Cardiac ventricle fibroblast (primary cell): ENCODE measurements around a stretch of chr17.

DNA sequence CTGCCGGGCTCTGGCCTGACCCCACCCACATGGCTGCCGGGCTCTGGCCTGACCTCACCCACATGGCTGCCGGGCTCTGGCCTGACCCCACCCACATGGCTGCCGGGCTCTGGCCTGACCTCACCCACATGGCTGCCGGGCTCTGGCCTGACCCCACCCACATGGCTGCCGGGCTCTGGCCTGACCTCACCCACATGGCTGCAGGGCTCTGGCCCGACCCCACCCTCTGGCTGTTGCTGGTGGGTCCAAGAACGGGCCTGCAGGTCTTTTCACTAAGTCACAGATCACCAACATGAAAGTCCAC, 34.6 kb upstream of the DOC2B start:
- RAMPAGE, long total RNA, result no peak

- RAMPAGE, long total RNA, result no peak
Measured at GRCh38 chr17:230835-231370, 49.5 kb upstream of the DOC2B start.

DNA sequence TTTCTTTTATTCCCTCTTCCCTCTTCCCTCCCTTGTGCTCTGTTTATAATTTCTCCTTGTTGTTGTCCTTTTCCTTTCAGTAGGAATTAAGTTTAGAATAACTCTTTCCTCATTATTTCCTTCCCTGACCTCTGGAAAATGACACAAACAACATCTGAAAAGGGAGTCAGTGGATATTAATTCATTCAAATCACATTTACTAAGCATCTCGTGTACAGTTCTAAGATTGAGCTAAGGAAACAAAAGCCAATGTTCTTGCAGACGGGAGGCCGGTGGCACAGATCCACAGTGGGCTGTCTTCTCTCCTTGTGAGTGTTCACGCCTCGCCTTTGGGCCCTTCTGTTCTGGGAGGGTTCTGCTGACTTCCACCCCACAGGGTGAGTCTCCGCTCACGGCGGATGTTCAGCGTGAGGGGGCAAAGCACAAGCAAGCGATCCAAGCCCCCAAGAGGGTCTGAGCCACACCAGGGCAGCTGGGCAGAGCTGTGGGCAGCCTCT, 84.1 kb upstream of the DOC2B start:
- RAMPAGE, long total RNA, result no peak

DNA sequence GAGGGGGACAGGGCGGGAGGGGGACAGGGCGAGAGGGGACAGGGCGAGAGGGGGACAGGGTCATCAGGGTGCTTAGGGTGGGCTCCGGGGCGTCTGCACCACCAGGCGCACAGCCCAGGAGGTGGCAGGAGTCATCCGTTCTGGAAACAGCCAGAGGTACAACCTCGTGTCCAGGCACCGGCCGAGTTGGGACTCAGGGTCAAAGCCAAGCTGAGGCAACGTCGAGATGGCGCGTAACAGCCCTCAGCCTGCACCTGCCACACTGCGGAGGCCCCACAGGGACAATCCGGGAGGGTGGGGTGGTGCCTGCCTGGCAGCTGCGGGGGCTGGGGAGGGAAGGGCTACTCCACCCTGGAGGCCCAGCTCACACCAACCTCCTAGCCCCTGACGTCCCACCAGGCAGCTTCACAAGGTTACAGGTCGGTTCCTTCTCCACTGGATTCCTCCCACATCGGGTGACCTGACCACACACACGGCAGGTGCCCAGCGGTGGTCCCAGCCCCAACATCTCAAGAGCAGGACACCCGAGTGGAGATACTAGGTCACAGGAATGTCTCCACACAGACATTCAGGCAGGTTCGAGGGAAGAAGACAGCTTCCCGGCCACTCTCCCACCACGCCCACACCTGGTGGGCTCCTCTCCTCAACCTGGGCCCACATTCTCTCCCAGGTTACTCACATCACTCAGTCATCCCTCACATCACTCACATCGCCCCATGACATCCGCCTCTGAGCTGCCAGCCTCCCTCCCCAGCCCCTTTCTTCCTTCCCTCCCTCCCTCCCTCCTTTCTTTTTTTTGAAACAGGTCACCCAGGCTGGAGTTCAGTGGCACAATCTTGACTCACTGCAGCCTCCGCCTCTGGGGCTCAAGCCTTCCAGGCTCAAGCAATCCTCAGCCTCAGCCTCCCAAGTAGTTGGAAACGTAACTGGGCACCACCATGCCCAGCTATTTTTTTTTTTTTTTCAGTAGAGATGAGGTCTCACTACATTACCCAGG, 47.2 kb downstream of the RPH3AL start:
- RAMPAGE, long total RNA, result no peak

DNA sequence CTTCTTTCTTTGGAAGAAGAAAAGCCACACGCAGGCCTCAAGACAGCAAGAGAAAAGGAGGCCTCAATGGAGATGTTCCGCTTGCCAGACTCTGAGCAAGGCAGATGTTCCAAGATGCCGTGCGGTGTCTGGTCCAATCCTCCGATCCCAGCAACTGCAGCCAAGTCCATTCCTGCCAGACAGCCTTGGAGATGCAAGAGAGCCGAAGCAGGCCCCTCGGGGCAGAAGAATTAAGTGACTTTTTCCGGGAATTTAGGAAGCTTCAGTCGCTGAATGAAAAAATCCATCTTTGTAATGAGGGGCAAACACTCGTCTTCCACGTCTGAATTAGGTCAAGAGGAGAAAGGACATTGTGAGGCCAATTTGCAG, 44.8 kb downstream of the RPH3AL start:
- RAMPAGE, long total RNA, result no peak

DNA sequence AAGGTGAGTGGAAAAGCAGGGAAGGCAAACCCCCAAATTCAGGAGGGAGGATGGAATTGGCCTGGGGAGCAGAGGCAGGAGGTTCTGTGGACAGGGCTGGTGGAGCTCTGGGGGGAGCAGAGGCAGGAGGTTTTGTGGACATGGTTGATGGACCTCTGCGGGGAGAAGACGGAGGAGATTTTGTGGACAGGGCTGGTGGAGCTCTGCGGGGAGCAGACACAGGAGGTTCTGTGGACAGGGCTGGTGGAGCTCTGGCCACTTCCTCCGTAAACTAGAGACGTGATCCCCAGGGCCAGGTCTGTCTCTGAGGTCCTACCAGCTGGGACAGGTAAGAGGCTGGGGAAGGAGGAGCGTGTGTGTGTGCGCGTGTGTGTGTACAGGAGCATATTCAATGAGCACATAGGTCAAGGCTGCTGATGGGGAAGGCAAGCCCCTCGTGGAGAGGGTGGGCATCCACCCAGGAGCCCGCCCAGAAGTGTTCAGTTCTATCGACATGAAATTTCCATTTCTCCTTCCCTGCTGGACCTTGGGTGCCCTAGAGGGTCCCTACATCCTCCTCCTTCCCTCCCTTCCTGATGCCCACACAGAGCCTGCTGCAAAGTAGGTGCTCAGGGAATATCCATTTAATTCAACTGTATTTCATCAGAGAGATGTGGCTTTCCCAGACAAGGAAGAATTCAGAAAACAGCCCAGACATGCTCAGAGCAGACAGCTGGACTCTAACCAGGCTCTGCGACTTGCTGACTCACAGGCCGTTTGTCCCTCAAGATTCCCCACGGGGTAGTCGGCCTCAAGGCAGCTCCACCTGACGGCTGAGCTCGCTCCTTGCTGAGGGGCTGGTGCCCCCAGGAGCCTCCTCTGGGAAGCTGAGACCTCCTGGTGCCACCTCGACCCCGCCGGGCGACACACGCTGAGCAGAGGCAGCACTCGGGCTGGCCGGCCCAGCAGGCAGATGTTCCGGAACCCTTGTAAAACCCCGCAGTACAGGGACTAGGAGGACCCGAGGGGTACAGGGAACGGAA, 20.4 kb downstream of the RPH3AL start:
- RAMPAGE, long total RNA, result no peak

- RAMPAGE, long total RNA, result no peak
Measured at GRCh38 chr17:334810-335531, 17.6 kb downstream of the RPH3AL start.

- RAMPAGE, long total RNA, result no peak
Measured at GRCh38 chr17:335908-337013, 16.3 kb downstream of the RPH3AL start.

DNA sequence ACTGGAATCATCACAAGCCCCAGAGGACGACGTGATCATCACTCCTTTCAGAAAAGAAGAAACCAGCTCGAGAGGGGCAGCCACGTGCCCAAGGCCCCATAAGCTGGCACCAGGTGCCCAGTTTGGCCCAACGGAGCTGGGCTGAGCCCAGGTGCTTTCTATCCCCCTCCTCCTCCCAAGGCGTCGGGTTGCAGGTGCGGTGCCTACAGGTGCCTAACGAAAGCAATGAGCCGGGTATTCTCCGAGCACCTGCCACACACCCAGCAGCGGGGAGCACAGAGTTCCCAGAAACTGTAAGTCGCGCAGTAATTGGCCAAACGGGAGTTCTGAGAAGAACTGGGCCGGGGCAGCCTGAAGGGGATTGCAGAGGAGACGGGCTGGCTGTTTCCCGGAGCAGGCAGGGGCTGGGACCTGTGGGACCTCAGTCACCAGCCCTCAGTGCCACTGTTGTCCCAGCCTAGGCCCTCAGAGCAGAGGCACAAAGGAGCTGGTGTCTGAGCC, 13.0 kb downstream of the RPH3AL start:
- RAMPAGE, long total RNA, result no peak

GRCh38 chr17:382581-383436, 27.3 kb upstream of the C17orf97 start:
- RAMPAGE, long total RNA, result no peak

- RAMPAGE, long total RNA, result no peak
Measured at GRCh38 chr17:522895-523314, 112.8 kb downstream of the C17orf97 start.

DNA sequence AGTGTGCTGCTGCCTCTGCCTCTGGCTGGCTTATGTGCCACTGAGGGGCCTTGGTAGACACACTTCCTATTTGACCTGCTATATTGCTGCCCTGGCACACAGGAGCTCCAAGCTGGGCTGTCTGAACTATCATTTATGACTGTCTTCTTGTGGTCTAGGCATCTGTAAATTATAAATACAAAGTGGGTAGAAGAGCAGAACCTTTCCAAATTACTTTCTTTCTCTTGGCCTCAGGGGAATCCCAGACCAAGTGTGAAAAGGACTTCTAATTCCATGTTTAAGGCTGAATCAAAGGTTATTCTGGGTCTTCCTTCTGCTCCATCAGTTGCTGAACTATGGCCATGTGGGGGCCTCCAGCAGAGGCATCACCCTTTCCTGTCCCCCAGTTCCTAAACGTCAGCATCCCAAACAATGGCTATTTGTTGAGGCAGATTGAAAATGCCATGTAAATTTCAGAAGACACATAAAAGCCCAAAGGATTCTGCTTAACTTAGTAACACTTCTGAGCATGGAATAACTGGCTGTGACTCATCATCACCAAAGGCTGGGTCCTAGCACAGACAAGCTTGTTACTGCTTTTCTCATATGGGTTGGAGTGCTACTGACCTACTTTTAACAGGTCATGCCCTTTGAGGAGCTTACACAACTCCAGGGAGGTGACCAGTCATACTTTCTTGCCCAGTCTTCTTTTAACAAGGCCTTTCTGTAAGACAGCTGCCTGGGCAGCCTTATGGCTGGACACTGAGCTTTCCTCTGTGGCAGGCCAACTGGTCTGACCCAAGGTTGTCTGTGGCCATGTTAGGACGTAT, 149.6 kb downstream of the C17orf97 start:
- RAMPAGE, long total RNA, result no peak

DNA sequence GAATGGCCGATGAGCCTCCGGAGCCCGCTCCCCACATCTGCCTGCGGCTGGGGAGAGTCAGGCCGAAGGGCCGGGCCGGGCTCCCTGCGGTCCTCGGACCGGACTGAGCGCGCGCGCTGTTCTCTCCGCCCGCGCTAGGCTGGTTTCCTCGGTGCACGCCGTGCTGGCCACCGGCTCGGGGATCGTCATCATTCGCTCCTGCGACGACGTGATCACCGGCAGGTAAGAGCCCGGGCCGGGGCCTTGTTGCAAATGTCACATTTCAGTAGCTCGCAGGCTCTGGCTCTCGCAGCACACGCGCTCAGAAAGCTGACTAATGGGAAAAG, 527 bp downstream of the TLCD3A start:
- RAMPAGE, long total RNA, result no peak

DNA sequence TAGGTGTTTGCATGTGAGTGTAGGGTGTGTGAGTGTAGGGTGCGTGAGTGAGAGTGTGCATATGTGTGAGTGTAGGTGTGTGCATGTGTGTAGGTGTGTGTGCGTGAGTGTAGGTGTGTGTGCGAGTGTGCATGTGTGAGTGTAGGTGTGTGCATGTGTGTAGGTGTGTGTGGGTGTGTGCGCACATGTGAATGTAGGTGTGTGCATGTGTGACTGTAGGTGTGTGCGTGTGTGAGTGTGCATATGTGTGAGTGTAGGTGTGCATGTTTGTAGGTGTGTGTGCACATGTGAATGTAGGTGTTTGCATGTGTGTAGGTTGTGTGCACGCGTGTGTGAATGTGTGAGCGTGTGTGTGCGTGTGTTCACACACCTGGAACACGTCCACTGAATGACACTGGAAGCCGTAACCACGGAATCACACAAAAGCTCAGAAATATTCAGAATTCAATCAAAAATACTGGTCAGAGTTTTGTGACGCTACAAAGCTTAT, 30.6 kb downstream of the MRM3 start:
- RAMPAGE, long total RNA, result no peak

- RAMPAGE, long total RNA, result no peak
Measured at GRCh38 chr17:859868-860200, 77.7 kb downstream of the MRM3 start.

DNA sequence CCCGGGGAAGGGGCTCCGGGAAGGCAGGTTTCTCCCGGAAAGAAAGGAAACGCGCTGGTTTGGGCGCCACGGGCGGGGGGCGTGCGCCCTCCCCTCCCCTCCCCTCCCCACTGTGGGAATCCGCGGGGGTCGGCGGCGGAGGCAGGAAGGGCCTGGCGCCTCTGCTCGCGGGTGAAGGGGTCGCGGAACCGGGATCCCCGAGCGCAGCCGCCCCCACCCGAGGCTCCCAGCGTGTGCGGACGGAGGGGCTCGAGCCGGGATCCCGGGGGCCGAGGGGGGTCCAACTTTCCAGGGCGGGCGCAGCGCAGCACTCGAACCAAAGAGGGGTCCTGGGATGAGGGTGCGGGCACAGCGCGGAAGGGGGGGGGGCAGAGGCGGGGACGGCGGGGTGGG, 830 bp downstream of the NXN start:
- RAMPAGE, long total RNA, result no peak

DNA sequence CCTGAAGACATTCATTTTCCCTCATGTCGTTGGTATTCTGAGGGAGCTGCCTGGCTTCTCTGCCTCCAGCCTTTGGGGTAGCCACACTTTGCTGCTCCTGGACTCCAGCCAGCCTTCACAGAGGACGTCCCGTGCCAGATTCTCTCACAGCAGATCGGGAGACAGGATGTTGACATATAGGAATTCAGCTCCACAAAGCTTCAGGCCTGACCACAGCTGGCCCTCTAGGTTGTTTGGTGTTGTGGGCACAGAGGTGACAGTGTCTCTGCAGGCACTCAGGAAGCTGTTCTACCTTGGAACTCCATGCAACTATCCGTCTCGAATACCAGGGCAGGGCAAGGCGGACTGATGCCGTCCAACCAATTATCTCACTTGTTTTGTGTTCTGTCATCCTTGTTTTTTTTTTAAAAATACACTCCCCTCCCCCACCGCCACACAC, 4.3 kb downstream of the TIMM22 start:
- RAMPAGE, long total RNA, result no peak

- RAMPAGE, long total RNA, result no peak
Measured at GRCh38 chr17:1043506-1044403, 46.8 kb downstream of the TIMM22 start.

GRCh38 chr17:1178712-1179192, 1.0 kb downstream of the ABR start:
- RAMPAGE, long total RNA, result no peak

DNA sequence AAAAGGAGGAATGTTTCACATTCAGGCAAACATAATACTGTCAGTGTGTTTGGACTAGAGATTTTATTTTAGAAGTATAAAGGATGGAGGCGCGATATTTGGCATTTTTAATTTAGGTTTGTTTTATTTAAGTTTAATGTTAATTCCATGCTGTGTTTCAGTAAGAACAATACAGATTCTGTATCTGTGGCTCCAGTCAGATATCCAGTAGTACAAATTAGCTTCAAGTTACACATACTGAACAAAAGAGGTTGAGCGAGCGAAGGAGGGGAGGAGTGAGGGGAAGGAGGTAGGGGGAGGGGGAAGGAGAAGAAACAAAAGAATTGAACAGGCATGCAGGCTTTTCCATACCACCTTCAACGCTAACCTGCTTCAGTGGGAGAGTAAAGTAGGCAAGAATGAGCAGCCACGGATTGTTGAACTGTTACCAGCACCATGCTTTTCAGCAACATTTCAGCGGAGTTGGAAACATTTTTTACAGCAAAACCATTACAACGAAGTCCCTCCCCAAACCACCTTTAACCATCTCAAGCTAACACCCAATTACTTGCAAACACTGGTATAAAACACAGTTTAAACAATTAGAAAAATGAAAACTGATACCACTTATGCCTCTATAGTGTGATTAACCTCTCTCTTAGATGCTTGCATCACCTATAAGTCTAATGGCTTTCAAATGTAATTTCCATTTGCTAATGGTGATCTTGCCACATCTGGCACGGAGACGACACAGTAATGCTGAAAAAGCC, 55.4 kb downstream of the YWHAE start:
- RAMPAGE, long total RNA, result no peak